ENCODE results near the genes VWDE, AGMO, CRPPA and LRRC72.

DNA sequence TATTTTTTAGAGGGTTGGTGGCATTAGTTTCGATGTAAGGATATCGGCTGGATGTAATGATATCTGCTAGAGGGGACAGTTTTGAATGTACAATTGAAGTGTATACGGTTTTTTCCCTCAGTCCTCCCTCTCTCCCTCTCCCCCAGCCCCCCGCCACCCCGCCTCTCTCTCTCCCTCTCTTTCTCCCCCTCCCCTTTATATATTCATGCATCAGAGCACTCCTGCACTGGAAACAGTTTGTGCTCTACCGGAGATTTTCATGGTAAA lies 1.6 kb downstream of the GLCCI1 start:
- PRO-cap, result no peak
- RRBS, result no CpG with 5 or more reads among the region's 6 CpGs

DNA sequence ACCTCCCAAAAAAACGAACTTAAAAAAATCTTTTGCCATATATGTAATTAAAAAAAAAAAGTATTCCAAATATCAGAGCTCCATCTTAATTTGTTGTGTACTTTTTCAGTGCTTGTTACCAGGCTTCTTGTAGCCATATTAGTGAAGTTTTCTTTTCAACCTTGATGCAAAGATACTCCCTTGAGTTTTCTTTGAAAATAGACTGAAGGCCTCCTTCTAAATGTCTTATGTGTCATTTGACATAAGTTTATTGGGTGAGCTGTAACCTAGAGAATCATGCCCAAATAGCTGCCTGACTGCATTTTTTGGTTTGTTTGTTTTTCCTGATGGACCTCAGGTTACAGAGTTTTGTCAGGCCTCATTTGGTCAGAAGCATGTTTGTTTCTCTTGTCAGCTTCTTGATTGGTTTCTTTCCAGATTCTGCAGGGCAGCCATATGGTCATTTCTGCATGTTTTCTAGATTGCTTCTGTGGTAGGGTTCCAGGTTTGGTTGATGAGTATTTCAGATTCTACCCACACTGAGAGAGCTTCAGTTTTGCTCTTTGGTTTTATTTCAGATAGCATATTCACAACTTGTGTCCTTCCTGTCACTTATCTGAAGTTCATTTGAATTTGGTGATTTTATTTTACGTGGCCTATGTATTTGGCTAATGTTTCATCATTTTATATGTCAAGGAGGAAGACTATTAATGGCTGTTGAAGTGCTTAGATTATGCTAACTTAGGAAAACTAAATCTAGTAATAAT lies 27.9 kb downstream of the GLCCI1 start:
- PRO-cap, result bidirectional peak, plus-strand start at position 410 of the sequence, minus-strand start at position 199 of the sequence
- RRBS, result no CpG with 5 or more reads among the region's 2 CpGs

GRCh38 chr7:8131926-8133182 lies 129.6 kb downstream of the ICA1 start:
- PRO-cap, result no peak
- RRBS, result no CpG with 5 or more reads among the region's 8 CpGs

- PRO-cap, result no peak
- RRBS, result no CpG with 5 or more reads among the region's 1 CpG
These were observed 39.9 kb downstream of the PHF14 start for GRCh38 chr7:11013540-11014046.

DNA sequence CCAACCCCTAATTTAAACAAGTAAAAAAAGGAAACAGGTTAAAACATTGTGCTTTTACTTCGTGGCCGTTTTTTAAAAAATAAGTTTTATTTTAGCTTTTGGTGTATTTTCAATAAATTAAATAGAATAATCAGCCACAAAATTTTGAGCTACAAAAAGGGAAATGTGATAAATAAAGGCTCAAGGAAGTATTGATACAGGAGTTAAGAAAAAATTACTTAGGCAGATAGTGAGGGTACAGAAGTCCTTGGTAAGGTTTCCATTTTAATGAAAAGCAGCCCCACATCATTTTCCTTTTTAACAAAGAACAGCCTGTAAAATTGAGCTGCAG lies 279.7 kb downstream of the THSD7A start:
- PRO-cap, result no peak
- RRBS, result no CpG with 5 or more reads among the region's 2 CpGs

- PRO-cap, result bidirectional peak, plus-strand start at chr7:12403997, minus-strand start at chr7:12403885
- RRBS, result 10% methylated on average over 4 of the region's 56 CpGs
These were observed at the start of gene VWDE for GRCh38 chr7:12403149-12404156. Gene VWDE, minus strand, starts transcription at chr7:12403865.

DNA sequence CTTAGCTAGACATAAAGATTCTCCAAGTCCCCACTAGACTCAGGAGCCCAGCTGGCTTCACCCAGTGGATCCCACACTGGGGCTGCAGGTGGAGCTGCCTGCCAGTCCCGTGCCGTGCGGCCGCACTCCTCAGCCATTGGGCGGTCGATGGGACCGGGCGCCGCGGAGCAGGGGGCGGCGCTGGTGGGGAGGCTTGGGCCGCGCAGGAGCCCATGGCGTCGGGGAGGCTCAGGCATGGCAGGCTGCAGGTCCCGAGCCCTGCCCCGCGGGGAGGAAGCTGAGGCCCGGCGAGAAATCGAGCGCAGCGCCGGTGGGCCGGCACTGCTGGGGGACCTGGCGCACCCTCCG lies 14.5 kb upstream of the SCIN start:
- PRO-cap, result no peak
- RRBS, result no CpG with 5 or more reads among the region's 28 CpGs

GRCh38 chr7:12635904-12636267 lies 51.5 kb upstream of the ARL4A start:
- PRO-cap, result no peak
- RRBS, result no CpG with 5 or more reads among the region's 6 CpGs

DNA sequence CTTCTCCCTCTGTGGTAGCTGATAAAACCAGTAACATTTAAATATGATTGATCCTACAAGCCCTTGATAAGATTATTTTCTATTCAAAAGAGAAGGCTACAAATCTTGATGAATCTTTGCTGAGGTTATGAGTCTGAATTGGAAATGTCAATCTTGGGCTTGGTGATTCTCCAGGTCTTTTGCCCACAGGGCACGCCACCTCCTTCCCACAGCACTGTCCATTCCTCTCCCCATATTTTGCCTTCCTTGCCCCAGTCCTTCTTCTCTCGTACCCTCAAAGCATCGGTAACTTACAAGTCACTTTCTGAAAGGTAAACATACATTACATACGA lies 241.2 kb downstream of the ARL4A start:
- PRO-cap, result no peak
- RRBS, result no CpG with 5 or more reads among the region's 4 CpGs

GRCh38 chr7:13981018-13981673 lies 8.3 kb downstream of the ETV1 start:
- PRO-cap, result no peak
- RRBS, result no CpG with 5 or more reads among the region's 5 CpGs

GRCh38 chr7:14836405-14836910 lies 66.1 kb downstream of the DGKB start:
- PRO-cap, result no peak
- RRBS, result no CpG with 5 or more reads among the region's 9 CpGs

DNA sequence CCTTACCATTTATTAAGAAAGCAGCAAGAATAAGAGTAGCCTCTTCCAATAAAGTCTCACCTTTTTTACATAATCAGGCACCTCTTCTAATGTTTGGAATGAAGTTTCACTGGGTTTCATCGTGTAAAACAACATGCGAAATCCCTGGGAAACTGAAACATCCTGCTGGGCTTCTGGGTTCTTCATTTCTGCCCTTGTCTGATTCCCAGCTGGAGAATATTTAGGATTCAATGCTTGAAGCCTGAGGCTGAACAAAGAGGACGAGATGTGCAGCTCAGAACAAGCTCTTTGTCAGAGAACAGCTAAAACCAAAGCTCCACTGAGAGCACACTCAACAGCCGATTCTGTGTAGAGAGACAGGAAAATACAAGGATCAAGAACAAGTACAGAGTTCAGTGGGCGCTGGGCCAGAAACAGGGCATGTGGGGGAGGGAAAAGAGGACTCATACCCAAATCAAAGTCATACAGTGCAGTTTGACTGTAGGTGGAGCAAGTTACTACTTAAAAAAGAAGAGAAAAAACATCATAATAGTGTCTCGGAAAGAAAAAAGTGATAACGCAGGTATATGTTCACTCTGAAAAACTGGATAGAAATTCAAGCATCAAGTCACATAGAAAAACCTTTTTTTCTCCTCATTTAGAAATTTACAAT lies at the start of gene AGMO:
AGMO (minus strand) TSS at position 356 of the 652 bp plus-strand sequence.
- PRO-cap, result no peak
- RRBS, result no CpG with 5 or more reads among the region's 7 CpGs

DNA sequence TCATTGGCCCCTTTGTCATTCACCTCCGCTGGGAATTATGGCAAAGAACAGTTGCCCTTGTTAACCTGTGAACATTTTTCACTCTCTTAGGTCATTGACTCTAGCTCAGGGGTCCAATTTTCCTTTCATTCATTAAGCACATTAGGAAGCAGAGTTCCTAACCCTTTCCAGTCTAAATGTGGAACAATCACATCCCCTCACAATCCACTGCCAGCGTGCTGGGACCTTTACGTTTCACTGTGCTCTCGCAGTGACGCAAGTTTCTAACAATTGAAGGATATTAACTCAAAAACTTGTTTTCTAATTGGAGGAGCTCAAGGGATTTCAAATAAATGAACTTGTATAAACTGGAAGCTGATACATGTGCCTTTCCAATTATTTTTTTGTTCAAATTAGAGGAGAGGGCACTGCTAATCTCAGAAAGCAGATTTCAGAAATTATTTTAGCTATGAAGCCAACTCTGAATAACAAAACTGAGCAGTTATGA lies 79.3 kb upstream of the MEOX2 start:
- PRO-cap, result no peak
- RRBS, result no CpG with 5 or more reads among the region's 5 CpGs

- PRO-cap, result no peak
- RRBS, result no CpG with 5 or more reads among the region's 8 CpGs
These were observed 357.1 kb downstream of the CRPPA start for GRCh38 chr7:16064306-16064653.

- PRO-cap, result bidirectional peak, plus-strand start at chr7:16421061, minus-strand start at chr7:16421063; bidirectional peak, plus-strand start at chr7:16421414, minus-strand start at chr7:16421292; bidirectional peak, plus-strand start at chr7:16421697, minus-strand start at chr7:16421538; bidirectional peak, plus-strand start at chr7:16422022, minus-strand start at chr7:16421908
- RRBS, result 3% methylated on average over 45 of the region's 84 CpGs
These were observed at the start of gene CRPPA for GRCh38 chr7:16421039-16422245. Gene CRPPA, minus strand, starts transcription at chr7:16421538.

DNA sequence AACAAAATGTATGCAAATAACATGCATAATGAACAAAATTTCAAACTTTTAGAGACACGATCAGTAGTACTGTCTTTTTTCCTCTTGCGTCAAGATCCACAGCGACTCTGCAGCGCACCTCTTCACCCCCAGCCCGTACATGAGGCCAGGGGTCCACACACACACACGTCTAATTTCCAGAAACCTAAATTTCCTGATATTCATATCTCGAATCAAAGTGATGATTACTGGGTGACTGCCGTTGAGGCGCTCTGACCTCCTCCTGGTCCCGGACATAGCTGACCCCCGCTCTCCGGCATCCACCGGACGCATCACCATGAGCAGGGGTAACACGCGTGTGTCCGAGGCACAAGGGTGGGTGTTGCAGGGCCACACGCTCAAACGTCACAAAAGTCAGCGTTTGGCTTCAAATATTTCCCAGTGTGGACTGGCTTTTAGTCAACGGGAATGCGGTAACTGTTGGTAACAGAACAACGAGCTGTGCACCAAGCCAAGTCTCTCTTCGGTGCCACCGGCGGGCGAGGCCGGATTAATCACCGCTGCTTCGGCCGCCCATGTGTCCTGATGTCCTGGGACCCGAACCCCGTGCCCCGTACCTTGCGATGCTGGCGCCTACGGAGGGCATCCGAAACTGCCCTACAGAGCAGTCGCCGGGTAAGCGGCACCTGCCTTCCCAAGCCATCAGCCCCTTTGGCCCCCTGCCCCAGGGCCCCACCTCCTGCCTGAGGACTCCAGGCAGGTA lies at the start of gene LRRC72:
LRRC72 (plus strand) TSS at position 437 of the 742 bp plus-strand sequence.
- PRO-cap, result no peak
- RRBS, result no CpG with 5 or more reads among the region's 41 CpGs

DNA sequence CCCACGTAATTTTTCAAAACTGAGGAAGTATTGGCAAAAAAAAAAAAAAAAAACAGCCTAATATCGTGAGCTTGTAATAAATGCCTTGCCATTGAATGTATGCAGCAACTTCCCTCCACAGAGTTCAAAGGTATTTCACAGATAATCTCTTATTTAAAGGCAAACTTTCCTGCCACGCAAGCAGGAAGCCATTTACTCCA lies 633 bp upstream of the AGR2 start:
- PRO-cap, result no peak
- RRBS, result no CpG with 5 or more reads among the region's 3 CpGs

- PRO-cap, result bidirectional peak, plus-strand start at chr7:16847663, minus-strand start at chr7:16847311
- RRBS, result no CpG with 5 or more reads among the region's 8 CpGs
These were observed 34.6 kb downstream of the AGR3 start for GRCh38 chr7:16847025-16847837.

- PRO-cap, result no peak
- RRBS, result no CpG with 5 or more reads among the region's 13 CpGs
These were observed 31.2 kb downstream of the AGR3 start for GRCh38 chr7:16850523-16851044.

DNA sequence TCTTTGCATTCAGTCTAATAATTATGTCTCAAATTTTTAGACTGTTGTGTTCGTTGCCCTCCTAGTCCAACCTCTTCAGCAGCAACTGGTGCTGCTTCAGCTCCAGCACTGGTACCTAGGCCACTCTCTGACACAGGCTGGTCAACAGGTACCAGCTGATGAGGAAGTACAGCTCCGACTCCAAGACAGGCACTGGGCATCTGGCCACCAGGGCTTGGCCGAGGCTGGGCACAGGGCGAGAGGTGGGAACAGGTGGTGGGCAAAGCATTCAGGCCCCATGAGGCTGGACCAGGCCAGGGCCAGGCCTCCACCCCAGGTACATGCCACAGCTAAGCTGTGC lies 151.4 kb upstream of the AGR3 start:
- PRO-cap, result no peak
- RRBS, result no CpG with 5 or more reads among the region's 4 CpGs